H4 (cell line): ENCODE measurements around a stretch of chr3.

DNA sequence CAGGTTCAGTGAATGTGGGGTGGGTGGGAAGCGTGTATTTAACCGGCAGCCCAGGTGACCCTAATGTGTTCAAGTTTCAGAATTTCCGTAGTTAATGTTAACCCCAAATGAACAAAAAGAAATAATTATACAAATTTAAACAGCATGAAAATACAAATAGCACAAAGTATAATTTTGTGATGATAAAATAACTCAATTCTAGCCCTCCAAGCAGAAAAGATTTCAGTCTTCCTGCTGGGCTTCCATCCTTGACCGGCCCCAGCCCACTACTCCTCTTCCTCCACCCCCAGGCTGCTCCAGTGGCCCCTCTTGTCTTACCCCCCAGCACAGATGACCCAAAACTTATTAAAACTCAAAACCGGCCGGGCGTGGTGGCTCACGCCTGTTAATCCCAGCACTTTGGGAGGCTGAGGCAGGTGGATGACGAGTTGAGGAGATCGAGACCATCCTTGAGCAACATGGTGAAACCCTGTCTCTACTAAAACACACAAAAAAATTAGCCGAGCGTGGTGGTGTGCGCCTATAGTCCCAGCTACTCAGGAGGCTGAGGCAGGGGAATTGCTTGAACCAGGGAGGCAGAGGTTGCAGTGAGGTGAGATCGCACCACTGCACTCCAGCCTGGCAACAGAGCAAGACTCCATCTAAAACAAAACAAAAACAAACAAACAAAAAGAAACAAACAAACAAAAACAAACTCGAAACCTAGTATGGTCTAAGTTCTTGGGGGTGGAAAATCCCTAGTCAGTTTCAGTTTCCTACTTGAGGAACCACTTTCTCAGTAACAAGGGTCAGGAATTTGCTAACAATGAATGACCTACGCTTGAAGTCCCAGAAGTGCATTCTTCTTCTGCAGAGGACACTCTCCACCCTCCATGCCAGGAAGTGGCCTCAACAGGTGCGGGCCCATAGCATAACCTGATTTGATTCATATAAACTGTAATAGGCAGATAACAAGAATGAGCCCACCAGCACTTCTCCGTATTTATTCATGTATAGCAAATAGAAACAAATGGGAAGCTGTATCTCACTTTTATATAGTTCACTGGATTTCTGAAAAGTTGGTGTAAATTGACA lies 2.1 kb downstream of the PARP14 start:
- RAMPAGE, long total RNA = no peak

DNA sequence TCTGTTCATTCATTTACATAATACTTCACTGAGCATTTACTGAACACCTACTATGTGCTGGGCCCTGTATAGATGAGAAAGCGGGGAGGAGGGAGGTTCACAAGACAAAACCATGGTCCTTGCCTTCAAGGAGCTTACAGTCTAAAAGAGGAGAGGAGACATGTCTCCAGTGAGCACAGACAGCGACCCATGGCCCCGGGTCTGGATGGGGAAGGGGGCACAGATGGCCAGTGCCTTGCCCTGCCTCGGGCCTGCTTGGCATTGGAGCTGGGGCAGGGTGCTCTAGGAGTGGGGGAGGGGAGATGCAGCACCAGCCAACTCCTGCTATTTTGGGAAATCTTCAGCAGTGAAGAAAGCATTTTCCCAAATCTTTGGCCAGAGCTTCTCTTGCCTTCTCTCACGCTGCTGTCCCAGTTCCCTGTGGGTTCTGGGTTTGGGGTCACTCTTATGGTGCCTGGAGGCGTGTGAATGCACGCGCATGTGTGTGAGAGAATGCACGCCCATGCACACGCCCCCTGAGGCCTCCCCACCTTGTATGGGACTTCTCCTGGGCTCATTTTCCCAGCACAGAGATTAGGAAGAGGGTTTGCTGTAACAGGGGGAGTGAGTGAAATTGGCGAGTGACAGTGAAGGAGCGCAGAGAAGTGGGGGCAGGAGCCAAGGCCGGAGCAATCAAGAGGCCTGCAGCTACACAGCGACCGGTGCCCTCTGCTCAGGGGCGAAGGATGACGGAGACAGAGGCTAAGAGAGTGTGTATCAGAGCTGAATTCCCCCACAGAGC lies 71.5 kb downstream of the SEMA5B start:
- RAMPAGE, long total RNA = no peak

DNA sequence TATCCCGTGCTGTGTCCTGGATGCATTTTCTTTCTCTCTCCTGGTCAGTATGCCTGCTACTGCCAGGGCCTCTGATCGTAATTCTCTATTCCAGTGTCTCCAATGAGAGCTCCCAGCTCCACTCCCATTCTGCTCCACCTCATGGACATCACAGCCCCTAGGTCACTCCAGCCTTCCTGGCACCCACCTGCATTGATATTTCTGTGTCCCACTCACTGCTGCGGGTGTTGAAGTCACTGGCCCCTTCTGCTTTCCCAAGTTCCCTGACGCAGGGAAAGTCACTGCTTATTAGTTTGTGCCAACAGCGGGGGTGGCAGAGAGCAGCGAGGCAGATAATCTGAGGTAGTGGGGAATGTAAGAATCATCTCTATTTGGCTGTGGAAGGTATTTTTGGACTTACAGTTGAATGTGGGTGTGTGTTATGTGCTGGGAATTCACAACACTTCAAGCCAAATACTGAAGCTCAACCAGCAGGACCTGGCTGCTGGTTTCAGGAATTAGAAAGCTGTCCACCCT lies 58.0 kb downstream of the SEMA5B start:
- RAMPAGE, long total RNA = no peak

- RAMPAGE, long total RNA = no peak
Measured at GRCh38 chr3:122978132-122978714, 49.3 kb downstream of the SEMA5B start.

GRCh38 chr3:123053090-123053674 lies 13.6 kb upstream of the PDIA5 start:
- RAMPAGE, long total RNA = no peak

- RAMPAGE, long total RNA = no peak
Measured at GRCh38 chr3:123088966-123089878, 22.4 kb downstream of the PDIA5 start.

DNA sequence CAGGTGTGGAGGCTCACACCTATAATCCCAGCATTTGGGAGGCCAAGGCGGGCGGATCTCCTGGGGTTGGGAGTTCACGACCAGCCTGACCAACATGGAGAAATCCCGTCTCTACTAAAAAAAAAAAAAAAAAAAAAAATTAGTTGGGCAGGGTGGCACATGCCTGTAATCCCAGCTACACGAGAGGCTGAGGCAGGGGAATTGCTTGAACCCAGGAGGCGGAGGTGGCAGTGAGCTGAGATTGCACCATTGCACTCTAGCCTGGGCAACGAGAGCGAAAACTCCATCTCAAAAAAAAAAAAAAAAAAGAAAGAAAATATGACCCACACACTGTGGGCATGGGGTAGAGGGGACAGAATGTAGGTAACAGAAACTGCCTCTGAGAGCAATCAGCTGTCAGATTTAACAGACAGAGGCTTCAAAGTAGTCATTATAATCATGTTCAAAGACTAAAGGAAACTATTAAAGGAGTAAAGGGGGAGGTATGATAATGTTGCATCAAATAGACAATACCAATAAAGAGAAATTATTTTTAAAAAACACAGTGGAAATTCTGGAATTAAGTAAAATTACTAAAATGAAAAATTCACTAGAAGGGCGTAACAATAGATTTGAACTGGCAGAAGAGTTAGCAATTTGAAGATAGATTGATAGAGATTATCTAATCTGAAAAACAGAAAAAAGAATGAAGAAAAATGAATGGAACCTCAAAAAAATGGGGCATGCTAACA lies 26.7 kb downstream of the SEC22A start:
- RAMPAGE, long total RNA = no peak

- RAMPAGE, long total RNA = no peak
Measured at GRCh38 chr3:123245995-123246761, 44.4 kb downstream of the SEC22A start.

GRCh38 chr3:123314300-123315591 lies 113.0 kb downstream of the SEC22A start:
- RAMPAGE, long total RNA = no peak

- RAMPAGE, long total RNA = no peak
Measured at GRCh38 chr3:123396597-123397379, 52.1 kb downstream of the ADCY5 start.

DNA sequence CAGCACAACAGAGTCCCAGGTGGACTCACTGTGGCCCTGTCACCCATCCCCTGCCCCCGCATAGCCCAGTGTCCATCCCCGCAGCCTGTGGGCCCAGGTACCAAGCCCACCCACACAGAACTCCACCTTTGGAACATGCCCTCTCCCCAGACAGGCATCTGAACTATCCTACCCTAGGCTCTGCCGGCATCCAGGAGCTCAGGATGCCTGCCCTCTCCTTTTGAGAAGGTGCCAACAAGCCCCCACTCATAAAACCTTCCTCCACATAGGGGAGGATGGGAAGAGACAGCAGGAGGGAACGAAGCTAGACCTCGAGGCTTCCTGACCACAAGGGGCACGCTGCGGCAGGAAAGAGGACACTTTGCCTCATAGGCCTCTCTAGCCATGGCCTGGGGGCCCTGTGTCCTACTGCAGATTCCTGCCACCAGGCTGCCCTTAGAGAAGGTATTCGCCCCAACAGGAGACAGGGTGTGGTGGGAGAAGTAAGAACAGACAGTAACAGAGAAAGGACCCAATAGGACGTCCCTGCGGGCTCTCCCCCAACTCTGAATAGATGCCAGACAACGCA lies 37.0 kb downstream of the ADCY5 start:
- RAMPAGE, long total RNA = no peak

DNA sequence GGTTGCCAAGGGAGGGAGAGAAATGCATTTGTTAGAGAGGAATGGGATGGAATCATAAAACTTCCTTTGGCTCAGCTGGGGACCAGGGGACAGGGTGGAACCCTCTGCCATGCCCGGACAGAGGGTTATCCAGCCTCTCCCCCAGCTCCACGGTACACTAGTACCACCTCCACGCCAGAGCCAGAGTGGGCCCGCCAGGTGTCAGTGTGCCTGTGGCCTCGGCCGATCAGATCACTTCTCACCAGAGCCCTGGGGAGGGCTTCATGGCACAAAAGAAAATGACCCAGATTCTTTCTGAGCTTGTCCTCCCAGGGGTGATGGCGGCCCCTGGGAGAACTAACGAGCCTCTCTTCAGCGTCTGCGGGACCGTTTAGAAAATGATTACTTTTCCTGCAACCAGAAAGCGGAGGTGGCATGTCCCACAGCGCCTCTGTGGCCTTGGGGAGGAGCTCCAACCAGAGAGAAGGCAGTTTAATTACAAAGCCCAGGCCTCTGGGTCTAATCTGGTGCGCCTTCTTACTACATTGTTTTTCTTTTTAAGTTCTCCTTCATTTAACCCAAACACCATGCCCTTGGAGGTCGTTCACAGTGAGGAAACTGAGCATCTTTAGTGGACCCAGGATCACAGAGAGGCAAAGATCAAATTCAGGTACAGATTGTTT lies 33.6 kb downstream of the ADCY5 start:
- RAMPAGE, long total RNA = no peak

DNA sequence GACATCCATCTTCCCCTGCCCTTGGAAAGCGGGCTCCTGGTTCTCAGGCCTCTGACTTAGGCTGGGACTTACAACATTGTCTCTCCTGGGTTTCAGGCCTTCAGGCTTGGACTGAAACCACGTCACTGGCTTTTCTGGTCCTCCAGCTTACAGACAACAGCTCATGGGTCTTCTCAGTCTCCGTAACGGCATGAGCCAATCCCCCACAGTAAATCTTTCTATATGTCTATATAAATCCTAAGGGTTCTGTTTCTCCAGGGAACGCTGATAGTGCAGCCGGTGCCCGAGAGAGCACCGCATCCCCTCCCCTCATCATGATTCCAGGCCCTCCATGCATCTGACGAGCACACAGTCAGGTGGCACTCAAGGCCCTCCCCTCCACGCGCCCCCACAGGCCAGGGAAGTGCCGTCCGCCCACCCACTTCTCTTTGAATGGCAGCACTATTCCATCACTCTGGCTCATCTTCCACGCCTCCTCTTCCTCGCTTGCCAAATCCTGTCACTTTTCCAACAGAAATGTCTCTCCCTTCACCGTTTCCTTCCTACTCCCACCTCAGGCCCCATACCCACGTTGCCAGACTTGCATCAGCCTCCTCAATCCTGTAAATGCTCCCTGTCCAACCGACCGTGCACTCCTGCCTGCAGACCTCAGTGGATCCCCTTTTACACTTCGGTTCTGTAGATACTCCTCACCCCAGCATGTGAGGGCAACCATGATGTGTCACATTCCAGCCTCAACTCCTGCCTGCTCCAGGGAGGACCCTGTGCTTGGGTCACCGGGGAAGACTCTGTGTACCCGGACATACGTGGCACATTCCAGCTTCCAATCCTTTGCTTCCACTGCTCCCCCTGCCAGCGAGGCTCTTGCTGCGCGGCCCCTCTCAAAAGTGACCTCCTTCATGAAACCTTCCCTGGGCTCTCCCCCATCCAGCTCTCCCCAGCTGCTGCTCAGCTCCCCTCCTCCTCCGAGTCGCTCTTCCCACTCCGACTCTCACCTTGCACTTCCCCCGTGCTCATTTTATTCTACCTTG lies 29.7 kb downstream of the ADCY5 start:
- RAMPAGE, long total RNA = no peak

DNA sequence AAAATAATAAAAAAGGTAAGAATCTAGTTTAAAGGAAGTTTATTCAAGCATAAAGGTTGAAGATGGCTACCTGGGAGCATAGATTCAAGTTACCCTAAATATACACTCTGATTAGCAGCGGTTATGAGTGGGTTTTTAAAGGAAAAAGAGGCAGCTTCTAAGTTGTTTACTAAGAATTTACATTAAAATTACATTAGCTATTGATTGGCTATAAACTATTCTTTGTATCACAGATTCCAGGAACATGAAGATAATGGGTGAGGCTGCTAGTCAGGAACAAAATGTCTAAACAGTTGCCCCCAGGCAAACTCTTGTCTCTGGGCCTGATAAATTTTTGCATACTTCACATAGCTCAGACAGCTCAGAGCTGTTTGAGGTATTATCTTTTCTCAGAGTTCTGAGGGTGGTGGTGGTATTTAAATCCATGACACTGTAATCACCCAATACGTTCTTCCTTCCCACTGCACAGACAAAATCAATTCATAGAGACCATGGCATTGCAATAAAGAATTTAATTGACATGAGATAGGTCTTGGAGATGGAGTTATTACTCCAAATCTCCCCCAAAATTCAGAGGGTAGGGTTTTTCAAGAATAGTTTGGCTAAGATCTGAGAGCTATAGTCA lies 2.1 kb upstream of the HACD2 start:
- RAMPAGE, long total RNA = no peak

DNA sequence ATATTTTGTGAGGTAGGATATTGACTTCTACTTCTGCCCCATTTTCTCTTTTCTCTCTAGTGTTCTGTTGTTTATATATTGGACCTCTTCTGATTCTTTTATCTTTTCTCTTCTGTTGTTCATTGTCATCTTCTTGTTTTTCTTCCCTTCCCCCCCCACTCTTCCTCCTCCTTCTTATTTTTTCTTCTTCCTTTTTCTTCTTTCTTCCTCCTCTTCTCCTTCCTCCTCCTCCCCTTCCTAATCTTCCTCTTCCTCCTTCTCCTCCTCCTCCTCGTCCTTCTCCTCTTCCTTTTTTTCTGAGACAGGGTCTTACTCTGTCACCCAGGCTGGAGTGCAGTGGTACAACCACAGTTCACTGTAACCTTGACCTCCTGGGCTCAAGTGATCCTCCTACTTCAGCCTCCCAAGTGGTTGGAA lies 15.0 kb upstream of the HACD2 start:
- RAMPAGE, long total RNA = no peak

GRCh38 chr3:123636446-123637109 lies 51.7 kb upstream of the HACD2 start:
- RAMPAGE, long total RNA = no peak

DNA sequence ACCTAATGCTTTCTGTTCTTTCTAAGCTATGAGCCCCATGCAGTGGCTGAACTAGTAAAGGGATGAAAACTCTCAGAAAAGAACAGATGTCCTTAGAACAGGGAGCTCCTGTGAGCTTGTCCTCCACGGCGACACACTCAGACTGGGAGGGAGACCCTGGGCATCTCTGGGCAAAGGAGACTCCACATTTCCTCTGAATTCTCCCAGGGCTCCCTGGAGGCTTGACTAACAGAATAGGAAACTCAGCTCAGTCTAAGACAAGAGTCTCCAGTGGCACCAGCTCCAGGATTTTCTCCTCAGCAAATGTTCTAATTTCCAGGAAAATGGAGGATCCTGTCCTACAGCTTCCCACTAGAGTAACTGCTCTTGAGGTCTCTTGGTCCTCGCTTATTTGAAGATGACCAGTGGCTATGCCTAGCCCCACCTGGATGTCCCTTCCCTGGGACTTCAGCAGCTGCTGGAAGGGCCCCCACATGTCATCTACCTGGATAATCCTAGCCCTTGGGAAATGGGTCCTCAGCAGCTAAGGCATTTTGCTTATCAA lies 74.8 kb upstream of the HACD2 start:
- RAMPAGE, long total RNA = no peak

DNA sequence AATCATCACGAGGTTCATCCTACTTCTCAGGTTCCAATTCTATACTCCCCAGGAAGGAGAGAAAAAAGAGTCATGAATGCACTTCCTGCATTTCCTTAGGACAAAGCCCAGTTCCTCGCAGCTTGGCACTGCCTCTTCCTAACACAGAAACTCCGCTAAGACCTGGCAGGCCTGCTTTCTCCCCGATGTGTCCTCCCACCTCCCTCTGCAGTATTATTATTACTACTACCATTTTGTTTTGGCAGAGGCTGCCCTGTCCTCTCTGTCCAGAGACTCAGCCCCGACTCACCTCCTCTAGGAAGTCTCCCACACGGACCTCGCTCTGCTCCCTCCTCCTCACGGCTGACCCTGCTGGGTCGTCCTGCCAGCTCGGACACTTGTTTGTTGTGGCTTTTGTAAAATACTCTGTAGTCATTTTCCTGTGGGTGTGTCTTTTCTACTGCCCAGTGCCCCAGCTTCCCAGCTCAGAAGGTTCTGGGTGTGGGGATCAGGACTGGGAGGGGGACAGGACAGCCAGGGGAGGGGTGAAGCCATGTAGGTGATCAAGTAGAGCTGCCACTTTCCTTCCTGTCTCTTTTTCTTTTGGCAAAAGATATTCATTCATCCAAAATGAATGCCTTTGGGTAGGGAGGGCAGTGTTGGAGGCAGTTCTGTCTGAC lies 107.3 kb upstream of the HACD2 start:
- RAMPAGE, long total RNA = no peak

DNA sequence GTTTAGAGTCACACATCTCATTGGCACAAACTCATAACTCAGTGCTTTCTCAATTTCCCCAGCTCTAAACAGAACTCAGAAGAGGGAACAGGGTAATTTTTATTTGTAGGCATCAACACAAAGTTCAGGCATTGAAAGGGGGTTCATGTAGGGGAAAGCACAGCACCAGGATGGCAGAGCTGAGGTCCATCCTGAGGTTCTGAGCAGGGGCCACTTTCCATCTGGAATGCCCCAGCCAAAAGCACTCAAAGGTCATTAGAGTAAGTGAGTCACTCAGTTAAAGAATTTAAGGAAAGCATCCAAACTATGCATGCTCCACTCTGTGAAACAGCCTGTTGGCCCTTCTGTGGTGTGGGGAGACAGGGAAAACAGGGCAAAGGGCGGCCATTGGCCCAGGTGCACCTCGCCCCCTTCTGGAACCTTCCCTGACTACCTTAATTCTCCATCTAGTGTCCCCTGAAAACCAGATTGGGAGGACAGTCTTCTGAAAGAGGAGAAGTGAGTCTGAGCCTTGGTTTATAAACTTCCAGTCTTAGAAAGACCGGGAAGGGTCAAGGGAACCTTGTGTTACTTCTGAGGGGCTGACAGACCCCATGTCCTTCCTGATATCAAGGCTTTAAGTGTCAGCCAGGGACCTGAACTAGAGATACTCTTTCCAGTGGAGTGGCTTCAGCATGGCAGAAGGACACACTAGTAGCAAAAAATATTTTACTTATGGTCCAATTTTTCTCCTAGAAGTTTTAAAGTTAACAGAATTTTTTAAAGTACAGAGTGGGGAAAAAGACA lies 133.3 kb downstream of the MYLK start:
- RAMPAGE, long total RNA = no peak

DNA sequence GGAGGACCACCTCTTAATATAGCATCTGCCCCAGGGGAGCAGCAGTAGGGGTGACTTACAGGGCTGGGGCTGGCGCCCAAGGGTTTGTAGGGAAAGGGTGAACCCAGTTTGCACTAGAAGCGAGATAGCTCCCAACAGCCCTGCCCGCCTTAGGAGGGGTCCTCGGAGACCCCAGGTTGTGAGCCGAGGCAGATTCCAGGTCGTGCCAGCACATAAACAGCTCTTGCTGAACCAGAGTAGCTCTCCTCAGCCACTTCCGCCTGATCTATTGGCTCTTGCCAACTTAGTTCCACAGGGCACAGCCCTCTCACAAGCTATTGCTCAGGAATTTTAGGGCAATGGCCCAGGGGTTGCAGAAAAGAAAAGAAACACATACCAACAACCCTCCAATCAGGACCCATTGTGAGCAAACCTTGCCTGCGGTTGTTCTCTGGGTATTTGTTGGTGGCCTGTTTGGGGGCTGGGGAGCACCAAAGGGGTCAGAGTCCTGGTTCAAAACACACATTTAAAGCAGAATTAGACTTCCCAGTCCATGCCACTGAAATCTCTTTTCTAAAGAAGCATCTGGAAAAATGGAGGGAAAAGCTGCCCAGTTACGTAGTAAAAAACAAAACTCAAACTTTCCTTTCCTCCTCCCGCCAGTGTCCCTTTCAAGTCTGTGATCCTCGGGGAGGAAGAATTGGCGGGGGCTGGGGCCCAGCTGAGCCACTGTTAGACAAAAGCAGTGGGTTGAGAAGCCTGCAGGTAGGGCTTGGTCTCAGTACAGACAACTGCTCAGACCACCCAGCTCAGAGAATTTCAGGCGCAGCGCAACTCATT lies 117.4 kb downstream of the MYLK start:
- RAMPAGE, long total RNA = no peak